Epithelial cell of alveolus of lung (primary cell): ENCODE measurements around a stretch of chr3.

GRCh38 chr3:16483175-16483757 lies 30.2 kb downstream of the RFTN1 start:
- RAMPAGE, long total RNA: no peak
- RRBS: no CpG with 5 or more reads among the region's 1 CpG

GRCh38 chr3:16500107-16500615 lies 13.3 kb downstream of the RFTN1 start:
- RAMPAGE, long total RNA: no peak
- RRBS: no CpG with 5 or more reads among the region's 3 CpGs

- RAMPAGE, long total RNA: no peak
- RRBS: 50% methylated on average over 1 of the region's 9 CpGs
Measured at GRCh38 chr3:16509652-16510256, 3.7 kb downstream of the RFTN1 start.

DNA sequence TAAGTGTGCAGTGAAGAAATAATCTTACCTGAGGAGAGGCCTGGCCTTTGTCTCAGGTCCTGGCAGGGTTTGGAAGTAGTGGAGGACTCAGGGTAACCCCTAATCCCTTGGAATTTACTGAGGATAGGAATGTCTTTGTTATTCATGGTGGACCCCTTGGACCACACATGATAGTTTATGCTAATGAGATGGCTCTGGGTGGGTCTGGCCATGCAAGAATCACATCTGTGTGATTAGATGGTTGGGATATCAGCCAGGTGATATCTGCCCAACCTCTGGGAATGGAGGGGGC lies 65.0 kb upstream of the DAZL start:
- RAMPAGE, long total RNA: no peak

GRCh38 chr3:16697344-16698200 lies 92.3 kb upstream of the DAZL start:
- RAMPAGE, long total RNA: no peak
- RRBS: no CpG with 5 or more reads among the region's 3 CpGs

DNA sequence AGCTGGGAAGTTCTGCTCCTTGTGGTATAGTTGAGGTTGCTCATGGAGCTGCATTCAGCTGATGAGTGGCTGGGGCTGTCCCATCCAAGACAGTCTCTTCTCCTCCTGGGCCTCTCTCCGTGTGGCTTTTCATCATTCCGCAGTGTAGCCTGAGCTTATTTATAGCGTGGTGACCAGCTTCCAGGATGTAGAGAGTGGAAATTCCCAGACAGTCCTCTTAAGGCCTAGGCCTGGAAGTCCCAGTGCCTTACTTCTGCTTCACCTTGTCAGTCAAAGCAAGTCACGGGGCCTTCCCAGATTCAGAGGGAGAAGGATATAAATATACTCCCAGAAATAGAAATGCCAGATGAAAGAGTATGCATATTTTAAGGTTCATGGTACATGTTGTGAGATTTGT lies 136.7 kb upstream of the DAZL start:
- RAMPAGE, long total RNA: no peak
- RRBS: no CpG with 5 or more reads among the region's 4 CpGs

DNA sequence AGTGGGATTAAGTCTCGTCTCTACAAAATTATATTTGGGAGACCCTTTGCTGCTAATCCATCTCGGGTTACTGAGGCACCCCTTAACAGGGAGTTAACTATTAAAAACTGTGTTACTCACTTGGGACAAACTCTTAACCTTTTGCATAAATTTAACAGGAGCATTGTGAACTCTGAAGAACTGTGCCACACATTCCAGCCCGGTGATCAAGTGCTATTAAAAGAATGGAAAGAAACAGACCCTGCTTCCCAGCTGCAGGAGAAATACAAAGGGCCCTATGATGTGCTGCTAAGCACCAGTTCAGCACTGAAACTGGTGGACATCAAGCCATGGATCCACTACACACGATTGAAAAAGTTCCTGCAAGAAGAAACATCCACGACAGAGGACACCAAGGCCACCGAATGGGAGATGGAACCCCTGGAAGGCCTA lies 114.8 kb upstream of the PLCL2 start:
- RAMPAGE, long total RNA: no peak
- RRBS: no CpG with 5 or more reads among the region's 6 CpGs

GRCh38 chr3:16801169-16801587 lies 83.6 kb upstream of the PLCL2 start:
- RAMPAGE, long total RNA: no peak
- RRBS: no CpG with 5 or more reads among the region's 1 CpG

DNA sequence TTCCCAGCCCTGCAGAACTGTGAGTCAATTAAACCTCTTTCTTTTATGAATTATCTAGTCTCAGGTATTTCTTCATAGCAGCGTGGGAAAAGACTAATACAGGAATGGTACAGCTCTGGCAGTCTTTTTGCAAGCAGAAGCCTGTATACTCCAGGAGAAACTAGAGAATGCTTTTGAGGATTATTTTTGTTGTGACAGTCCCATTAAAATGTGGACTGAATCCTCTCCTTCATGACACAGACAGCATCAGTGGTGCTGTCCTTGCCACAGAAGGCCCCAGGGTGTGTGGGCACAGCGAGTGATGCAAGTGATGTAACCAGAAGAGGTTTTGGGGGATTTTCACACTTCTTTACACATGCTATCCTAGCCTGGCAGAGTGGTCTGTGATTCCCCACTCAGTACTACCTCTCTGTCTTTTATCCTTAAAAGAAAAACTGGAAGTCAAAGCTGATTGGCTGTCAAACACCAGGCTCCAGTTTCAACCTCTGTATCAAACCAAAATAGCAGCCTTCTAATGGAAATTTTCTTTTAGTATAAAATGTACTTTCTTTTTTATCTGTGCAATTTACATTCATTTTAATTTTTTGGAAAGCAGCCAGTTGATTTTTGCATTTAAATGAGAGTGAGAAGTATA lies 20.3 kb downstream of the PLCL2 start:
- RAMPAGE, long total RNA: no peak
- RRBS: no CpG with 5 or more reads among the region's 2 CpGs

- RAMPAGE, long total RNA: no peak
- RRBS: no CpG with 5 or more reads among the region's 1 CpG
Measured at GRCh38 chr3:16924028-16924302, 39.2 kb downstream of the PLCL2 start.

DNA sequence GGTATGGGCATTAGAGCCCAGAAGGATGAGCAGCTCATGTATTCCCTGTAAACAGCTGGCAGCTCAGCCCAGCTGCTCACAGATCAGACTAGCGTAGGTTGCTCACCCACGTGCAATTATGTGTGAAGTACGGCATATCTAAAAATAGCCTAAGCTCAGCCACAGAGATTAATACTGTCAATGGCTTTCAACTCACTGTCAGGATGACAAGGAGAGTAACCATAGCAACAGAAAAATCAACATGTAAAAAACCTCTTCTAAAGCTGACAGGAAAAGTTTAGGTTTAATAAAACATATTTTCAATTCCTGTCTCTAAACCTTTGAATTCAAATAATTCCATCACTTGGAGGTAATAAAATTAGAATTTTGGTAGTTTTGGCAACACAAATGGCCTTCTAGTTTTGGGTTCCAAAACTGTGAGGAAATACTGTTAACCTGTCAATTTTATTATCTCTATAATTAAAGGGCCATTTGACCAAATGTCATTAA lies 295.2 kb downstream of the PLCL2 start:
- RAMPAGE, long total RNA: no peak
- RRBS: no CpG with 5 or more reads among the region's 3 CpGs

- RAMPAGE, long total RNA: no peak
- RRBS: no CpG with 5 or more reads among the region's 4 CpGs
Measured at GRCh38 chr3:17464794-17465594, 277.4 kb downstream of the TBC1D5 start.

DNA sequence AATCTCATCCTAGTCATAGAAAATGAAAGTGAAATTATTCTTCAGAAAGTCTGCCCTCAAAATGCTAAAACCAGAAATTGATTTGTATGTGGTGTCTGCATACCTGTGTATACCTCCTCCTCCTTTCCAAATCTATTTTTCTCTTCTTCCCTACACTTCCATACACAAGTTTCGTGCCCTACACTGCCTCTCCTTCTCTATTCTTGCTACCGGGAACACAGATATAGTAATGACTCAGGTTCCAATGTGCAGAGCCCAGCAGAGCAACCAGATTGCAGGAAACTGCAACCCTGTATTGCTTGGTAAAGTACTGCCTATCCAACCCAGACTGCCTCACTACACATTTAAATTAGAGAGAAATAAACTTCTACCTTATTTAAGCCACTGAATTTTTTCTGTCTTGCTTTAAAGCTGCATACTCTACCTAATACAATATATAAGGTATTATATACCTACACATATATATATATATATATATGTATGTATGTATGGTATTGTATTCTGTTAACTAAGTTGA lies 7.5 kb upstream of the TBC1D5 start:
- RAMPAGE, long total RNA: no peak
- RRBS: no CpG with 5 or more reads among the region's 2 CpGs

GRCh38 chr3:18111799-18112263 lies 313.3 kb downstream of the SATB1 start:
- RAMPAGE, long total RNA: no peak
- RRBS: no CpG with 5 or more reads among the region's 6 CpGs

- RAMPAGE, long total RNA: no peak
- RRBS: 1% methylated on average over 36 of the region's 126 CpGs
Measured at GRCh38 chr3:18444425-18445455, 19.6 kb upstream of the SATB1 start.

DNA sequence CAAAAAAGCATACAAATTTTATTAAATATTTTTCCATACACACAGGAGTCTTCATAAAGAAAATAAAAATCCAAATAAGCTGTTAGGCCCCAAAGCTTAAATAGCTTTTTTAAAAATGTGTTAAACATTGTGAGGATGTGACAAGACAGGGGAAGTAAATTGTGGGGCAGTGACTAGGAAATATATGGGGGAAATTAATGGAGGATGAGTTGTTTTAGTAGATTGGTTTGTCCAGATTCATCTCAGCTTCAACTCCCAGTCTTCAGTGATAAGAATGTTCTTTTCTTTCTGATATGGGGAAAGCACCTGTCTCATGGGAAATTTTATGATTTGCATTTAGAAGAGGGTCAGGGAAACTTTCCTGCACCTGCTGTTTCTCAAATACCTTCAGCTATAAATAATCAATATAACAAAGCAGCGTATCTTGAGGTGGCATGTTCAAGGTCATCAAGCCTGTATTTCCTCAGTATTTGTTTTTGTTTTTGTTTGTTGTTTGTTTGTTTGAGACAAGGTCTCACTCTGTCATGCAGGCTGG lies 213.9 kb downstream of the KCNH8 start:
- RAMPAGE, long total RNA: no peak
- RRBS: no CpG with 5 or more reads among the region's 1 CpG

GRCh38 chr3:19951460-19952316 lies 4.8 kb downstream of the RAB5A start:
- RAMPAGE, long total RNA: no peak
- RRBS: no CpG with 5 or more reads among the region's 5 CpGs

DNA sequence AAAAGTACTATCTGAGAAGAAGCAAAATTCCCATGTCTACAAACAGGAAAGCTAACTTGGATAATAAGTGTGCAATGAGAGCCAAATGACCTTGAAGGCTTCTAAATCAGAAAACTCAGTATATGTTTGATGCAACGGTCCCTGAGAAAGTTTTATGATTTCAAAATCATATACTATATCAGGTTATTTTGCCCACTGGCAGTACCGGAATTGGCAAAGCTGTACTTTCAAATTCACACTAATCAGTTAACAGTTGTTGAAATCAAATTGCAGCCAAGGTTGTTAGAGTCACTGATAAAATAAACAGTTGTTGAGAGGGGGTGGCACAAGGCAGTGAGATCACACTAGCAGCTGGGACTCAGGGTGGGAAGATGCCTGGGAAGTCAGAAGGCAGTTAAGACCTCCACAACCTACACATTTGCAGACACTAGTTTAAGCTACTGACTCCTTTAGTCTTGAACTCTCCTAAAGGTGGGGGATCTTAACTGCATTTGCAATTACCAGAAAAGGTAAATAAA lies 106.0 kb downstream of the ZNF385D start:
- RAMPAGE, long total RNA: no peak
- RRBS: no CpG with 5 or more reads among the region's 2 CpGs

- RAMPAGE, long total RNA: no peak
- RRBS: no CpG with 5 or more reads among the region's 2 CpGs
Measured at GRCh38 chr3:22615525-22615817, 587.7 kb upstream of the UBE2E2 start.

DNA sequence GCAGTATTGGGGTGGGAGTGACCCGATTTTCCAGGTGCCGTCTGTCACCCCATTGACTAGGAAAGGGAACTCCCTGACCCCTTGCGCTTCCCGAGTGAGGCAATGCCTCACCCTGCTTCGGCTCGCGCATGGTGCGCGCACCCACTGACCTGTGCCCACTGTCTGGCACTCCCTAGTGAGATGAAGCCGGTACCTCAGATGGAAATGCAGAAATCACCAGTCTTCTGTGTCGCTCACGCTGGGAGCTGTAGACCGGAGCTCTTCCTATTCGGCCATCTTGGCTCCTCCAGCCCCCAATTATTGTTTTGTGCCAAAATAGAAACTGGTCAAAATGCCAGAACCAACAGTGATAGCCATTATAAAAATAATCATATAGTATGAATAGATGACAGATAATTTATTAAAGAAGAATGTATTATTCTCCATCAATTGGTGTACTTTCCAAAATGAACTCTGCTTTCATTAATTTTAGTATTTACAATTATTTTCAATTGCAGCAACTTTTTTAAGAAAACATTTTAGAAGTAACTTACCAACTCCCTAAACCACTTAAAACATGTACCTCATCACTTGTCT lies 459.6 kb upstream of the UBE2E2 start:
- RAMPAGE, long total RNA: no peak
- RRBS: no CpG with 5 or more reads among the region's 14 CpGs